GM19239 (cell line): ENCODE measurements around a stretch of chr20.

DNA sequence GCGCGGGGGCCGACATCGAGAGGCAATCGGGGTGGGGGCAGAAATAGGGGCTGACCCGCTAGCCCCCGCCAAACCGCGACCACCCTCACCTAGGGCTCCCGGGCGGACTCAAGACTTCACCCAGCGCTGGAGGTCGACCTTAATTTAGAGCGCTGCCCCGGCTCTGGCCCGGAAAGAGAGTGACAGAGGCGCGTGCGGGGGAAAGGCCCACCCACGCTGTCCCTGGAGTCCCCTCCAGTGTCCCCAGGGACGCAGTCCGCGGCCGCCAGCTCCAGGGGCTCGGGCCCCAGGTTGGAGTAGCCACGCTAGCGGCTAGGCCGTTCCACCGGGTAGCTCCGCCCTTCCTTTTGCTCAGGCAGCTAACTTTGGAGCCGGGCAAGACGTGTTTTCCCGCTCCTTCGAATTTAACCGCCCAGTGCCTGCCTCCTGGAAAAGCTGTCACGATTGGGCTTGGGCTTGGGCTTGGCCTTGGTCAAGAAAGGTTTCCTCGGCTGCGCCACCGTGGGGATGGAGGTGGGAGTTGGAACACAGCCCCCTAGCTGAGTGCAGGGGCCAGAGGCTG lies 24.5 kb upstream of the KIZ start:
- RRBS: 7% methylated on average over 7 of the region's 39 CpGs

DNA sequence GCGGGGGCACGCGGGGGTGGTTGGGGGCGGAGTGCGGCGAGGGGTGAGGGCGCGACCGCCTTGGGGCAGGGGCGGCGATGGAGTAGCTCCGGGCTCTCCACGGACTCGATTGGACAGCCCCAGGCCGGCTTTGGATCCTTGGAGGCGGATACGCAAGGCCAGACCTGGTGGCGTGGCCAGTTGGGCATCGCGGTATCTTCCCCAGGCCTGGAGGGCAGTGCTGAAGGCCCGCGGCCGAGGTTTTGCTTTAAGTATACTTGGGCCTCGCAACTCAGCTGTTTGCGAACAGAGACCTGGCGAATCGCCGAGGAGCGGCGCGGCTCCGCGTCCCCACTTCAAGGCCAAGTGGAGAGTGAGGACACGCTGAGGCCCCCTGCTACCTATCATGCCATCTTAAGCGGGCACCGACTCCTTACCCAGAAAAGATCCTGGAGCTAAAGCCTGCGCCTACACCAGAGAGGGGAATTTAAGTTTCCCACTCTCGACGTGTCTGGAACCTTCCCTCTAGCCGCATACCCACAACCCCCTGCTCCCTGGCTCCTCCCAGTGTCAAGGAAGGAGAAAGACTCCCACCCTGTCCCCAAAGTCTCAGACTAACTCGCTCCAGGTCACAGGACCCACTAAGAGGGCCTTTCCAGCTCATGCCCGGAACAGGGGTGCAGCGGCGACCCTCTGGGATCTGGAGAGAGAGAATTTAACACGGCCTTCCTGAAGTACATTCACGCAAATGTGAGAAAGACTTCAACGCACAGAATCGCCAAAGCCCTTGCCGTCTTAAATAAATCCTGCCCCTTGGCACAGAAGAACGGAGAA lies 23.8 kb upstream of the KIZ start:
- RRBS: no CpG with 5 or more reads among the region's 50 CpGs

GRCh38 chr20:21174407-21174817 lies 48.5 kb downstream of the KIZ start:
- RRBS: no CpG with 5 or more reads among the region's 1 CpG

DNA sequence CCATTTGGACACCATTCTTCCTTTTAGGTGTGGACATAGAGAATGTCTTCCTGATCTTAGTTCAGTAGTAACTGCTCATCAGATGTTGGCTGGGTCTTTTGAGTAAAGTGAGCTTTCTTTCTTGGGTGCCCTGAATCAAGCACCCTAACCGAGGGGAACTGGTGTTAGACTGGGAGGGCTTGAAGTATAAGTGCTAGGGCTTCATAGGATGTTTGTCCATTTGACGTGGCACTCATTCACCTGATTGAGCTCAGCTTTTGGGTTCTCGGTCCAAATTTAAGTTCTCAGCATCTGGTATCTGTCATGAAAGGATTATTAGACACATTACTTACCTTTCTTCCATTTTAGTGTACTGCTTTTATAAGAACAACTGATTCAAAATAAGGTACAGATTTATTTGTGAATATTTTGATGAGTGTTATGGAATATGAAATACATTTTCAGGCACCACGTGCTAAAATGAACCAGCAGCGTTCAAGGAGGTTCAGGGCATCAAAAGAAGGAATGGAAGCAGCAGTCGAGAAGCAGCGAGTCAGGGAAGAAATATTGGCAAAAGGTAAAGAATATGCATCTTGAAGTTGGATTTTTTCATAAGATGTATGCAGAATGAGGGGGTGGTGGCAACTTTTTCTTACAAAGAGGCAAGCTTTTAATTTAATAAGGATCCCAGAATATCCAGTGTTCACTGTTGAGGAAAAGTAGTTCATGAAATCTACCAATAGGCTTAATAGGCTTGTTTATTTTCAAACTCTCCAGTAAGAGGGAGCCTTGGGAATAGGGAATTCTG lies 25.2 kb downstream of the XRN2 start:
- RRBS: no CpG with 5 or more reads among the region's 7 CpGs

- RRBS: no CpG with 5 or more reads among the region's 2 CpGs
Observed at GRCh38 chr20:21376444-21376931, 20.8 kb downstream of the NKX2-4 start.

- RRBS: 0% methylated on average over 4 of the region's 15 CpGs
Observed at GRCh38 chr20:21506806-21507120, 7.1 kb downstream of the NKX2-2 start.

DNA sequence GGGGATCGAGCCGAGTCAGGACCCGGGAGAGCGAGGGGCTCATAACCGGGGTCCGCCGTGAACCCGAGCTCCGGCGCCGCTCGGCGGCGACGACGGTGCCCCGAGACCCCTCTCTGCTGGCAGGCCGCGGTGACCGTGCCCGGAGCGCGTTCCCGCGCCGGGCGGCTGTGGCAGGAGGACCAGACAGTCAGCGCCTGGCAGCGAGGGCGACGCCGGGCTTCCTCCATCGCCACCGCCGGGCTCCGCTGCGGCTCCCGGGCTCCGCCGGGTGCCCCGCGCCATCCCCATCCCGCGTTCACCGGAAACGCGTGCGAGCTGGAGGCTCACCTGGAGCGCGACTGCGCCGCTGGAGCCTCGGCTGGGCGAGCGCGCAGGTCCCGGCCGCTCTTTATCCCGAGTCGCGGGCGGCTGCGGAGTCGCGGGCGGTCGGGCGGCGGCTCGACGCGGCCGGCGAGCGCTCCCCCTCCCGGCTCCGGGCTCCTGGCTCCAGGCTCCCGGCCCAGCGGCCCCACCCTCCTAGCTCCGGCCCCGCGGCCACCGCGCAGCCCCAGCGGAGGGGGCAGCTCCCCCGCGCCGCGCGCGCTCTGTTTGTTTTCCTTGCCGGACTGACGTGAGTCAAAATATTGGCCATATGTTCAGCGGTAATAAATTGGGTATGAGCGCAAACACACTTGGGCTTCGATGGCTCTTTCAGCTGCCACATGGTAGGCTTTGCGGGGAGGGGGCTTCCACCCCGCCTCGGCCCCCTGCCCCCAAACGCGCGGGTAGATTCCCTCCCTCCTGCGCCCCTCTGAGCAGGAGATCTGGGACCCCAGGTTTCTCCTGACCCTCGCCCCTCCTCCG lies 8.6 kb upstream of the NKX2-2 start:
- RRBS: 18% methylated on average over 60 of the region's 105 CpGs

- RRBS: no CpG with 5 or more reads among the region's 6 CpGs
Observed at GRCh38 chr20:22420354-22420872, 164.0 kb downstream of the FOXA2 start.

DNA sequence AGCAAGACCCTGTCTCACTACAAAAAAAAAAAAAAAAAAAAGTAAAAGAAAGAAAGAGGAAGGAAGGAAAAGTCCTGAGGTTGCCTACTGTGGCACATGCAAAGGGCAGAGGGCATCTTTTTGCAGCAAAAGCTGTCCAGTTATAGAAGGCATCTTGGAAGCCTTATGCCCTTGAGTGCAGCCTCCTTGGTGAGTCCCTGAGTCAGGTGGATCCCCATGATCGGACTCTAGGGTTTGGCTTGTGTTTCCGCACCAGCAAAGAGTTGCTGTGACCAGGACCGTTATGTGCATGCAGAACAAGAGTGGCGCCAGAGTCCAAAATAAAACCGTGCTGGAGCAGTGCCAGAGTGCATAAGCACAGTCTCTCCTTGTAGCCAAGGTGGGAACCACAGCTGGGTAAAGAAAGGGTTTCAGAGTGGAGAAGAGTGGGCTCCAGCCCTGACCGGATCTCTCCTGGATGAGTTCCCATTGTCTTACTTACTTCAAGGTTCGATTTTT lies 58.6 kb downstream of the FOXA2 start:
- RRBS: no CpG with 5 or more reads among the region's 7 CpGs

- RRBS: no CpG with 5 or more reads among the region's 8 CpGs
Observed at GRCh38 chr20:22570323-22570885, 14.0 kb downstream of the FOXA2 start.

DNA sequence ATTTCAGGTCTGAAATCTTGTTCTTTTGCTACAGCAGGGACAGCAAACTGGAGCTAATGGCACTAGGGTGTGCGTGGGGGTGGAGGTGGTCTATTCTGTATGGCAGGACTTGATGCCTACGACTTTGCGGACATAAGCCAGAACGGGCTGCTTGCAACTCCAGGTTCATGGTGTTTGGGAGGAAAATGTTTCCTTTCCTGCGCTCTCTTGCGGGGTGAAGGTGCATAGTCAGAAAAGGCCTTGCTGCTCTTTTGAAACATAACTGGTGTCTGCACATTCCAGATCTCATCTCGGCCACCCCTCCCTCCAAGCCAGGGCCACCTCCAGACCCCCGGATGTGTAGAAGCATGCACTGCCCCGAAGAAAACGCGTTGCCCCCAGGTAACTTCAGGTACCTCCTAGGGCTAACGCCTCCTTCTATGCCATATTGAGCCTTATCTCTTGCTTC lies 8.1 kb downstream of the FOXA2 start:
- RRBS: no CpG with 5 or more reads among the region's 12 CpGs

GRCh38 chr20:22578194-22578714 lies 6.1 kb downstream of the FOXA2 start:
- RRBS: 20% methylated on average over 6 of the region's 40 CpGs

- RRBS: no CpG with 5 or more reads among the region's 7 CpGs
Observed at GRCh38 chr20:22984241-22984755, 50.8 kb upstream of the SSTR4 start.

GRCh38 chr20:23050538-23051169 lies 1.2 kb upstream of the THBD start:
- RRBS: no CpG with 5 or more reads among the region's 35 CpGs

DNA sequence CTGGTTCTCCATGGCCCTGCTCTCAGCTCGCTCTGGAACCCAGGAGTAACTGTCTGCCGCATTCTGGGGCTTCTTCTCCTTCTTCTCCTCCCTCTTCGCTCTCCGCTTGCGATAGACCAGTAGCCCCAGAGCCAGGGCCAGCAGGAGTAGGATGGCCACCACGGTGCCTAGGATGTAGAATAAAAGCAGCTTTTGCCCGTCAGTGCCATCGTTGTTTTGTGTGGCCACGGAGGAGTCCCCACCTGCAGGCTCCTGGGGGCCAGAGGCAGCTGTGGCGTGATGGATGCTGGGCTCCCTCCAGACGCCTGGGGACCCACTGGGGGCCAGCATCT lies 1.9 kb downstream of the CD93 start:
- RRBS: no CpG with 5 or more reads among the region's 11 CpGs

DNA sequence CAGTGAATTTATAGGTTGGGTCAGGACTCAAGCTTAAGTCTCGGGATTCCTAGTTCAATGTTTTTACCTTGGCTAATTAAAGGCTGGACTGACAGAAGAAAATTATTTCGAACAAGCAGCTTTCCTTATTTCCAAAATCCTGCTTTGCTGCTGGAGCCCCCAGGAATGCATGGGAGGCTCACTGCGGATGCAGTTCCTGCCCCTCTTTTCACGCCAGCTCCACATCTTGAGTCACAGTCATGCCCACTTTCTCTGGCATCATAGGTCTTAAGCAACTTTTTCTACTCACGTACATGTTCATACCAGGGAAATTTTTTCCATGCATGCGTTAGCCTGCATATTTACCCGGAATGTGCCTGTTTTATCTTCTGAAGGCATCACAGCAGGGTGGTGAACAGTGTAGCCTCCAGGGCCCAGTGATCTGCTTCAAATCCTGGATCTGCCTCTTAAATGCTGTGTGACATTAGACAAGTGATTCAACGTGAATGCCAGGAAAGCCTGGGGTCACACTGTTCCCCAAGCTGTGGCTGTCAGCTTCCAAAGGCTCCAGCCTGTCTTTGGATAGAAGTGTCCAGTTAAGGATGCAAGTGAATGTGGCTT lies 30.1 kb upstream of the CD93 start:
- RRBS: no CpG with 5 or more reads among the region's 8 CpGs

DNA sequence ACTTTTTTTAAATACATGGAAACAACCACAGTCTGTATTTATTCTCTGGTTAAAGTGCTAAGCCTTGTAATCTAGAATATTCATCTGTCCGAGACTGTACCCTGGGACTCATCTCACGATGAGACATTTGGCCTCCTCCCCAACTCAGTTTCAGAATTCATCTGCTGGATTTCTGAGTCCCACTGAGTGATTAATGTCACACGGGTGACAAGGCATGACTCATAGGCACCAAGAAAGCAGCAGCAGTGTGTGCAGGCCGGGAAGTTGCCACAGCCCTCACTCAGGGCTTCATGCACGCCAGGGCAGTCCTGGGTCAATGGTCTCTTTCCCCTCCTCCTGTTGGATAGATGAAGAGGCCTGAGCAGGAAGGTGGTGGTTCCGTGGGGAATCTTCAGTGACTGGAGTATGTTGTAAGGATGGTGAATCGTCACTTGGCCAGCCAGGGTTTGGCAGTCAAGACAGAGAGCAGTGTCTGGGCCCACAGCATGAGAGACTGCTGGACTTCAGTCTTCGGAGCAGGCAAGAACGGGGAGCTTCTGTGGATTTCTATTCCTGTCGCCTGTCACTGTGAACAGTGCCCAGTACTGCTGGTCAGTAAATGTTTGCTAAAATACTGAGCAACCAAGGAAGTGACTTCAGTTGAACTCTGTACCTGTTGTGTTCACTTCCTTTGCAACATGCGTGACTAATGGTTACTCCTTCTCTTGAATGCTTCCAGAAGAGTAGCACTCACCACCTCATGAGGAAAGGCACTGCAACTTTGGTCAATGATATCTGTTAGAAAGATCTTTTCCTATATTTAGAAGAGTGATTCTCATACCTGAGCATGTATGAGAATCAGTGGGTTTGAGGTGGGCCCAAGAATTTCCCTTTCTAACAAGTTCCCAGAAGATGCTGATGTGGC lies 62.0 kb upstream of the CD93 start:
- RRBS: no CpG with 5 or more reads among the region's 11 CpGs

GRCh38 chr20:23456237-23457204 lies 3.8 kb upstream of the CST11 start:
- RRBS: no CpG with 5 or more reads among the region's 11 CpGs

GRCh38 chr20:23636337-23636985 lies 1.3 kb downstream of the CST3 start:
- RRBS: no CpG with 5 or more reads among the region's 15 CpGs

- RRBS: no CpG with 5 or more reads among the region's 26 CpGs
Observed at GRCh38 chr20:23902098-23903252, 22.9 kb upstream of the CST5 start.